ENCODE results near the gene HIPK2.

DNA sequence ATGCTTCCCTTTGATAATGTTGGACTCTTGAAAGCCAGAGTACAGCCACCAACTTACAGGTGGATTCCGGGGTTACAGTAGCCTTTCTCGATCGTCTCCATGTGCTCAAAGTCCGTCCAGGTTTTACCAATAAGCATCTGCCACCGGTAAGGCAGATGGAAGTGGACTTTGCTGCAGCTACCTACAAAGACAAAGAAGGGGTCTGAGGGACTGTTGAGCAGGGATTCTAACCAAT, 33.4 kb downstream of the ZC3HAV1 start:
- PRO-cap = no peak
CAGE:
- cytosol, long polyA minus RNA = no peak
- cytosol, long polyA plus RNA = no peak
- long polyA plus RNA = no peak
- nucleus, long polyA minus RNA = no peak
- nucleus, long polyA plus RNA = no peak

- PRO-cap = no peak
CAGE:
- cytosol, long polyA minus RNA = no peak
- cytosol, long polyA plus RNA = no peak
- long polyA plus RNA = no peak
- nucleus, long polyA minus RNA = no peak
- nucleus, long polyA plus RNA = no peak
These were observed 30.6 kb downstream of the ZC3HAV1 start for GRCh38 chr7:139078678-139079479.

DNA sequence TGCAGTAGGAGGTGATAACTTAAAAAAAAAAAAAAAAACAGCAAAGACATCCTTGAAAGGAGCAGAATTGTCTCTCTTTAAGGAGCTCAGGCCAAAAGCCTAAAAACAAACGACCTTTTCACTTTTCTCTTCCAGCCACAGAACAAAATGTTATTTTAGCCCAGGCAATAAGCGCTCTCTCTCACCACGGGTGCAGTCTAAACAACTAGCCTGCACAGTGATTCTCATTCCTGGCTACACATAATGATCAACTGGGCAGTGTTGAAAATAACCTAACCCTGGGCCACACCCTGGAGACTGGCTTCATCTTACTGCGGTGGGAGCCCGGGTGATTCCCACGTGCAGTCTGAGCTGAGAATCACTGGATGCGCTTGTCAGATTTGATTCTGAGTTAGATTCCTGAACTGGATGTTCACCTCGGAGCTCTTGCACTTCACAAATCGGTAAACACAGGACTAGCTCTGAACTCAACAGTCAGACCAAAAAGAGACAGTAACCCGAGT, 15.0 kb downstream of the ZC3HAV1 start:
- PRO-cap = no peak
CAGE:
- cytosol, long polyA minus RNA = no peak
- cytosol, long polyA plus RNA = no peak
- long polyA plus RNA = no peak
- nucleus, long polyA minus RNA = no peak
- nucleus, long polyA plus RNA = no peak

GRCh38 chr7:139101779-139102592, 7.5 kb downstream of the ZC3HAV1 start:
- PRO-cap = no peak
CAGE:
- cytosol, long polyA minus RNA = no peak
- cytosol, long polyA plus RNA = no peak
- long polyA plus RNA = no peak
- nucleus, long polyA minus RNA = no peak
- nucleus, long polyA plus RNA = no peak

GRCh38 chr7:139131348-139131895, 2.2 kb upstream of the TTC26 start:
- PRO-cap = no peak
CAGE:
- cytosol, long polyA minus RNA = no peak
- cytosol, long polyA plus RNA = no peak
- long polyA plus RNA = no peak
- nucleus, long polyA minus RNA = no peak
- nucleus, long polyA plus RNA = no peak

DNA sequence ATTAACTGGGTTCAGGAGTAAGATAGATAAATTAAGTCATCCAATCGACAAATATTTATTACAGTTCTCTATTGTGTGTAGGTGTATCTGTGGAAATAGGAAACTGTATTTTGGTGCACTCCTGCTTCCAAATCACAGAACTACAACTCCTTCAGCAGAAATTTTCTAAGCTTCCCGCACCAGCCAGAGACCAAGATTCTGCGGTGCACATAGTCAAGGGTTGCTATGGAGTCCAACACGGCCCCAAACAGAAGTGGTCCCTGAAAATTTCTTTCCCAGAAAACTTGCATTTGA, 366 bp upstream of the TTC26 start:
- PRO-cap = no peak
CAGE:
- cytosol, long polyA minus RNA = no peak
- cytosol, long polyA plus RNA = no peak
- long polyA plus RNA = no peak
- nucleus, long polyA minus RNA = no peak
- nucleus, long polyA plus RNA = no peak

- PRO-cap = no peak
CAGE:
- cytosol, long polyA minus RNA = no peak
- cytosol, long polyA plus RNA = no peak
- long polyA plus RNA = no peak
- nucleus, long polyA minus RNA = no peak
- nucleus, long polyA plus RNA = no peak
These were observed 30.2 kb downstream of the UBN2 start for GRCh38 chr7:139261110-139261765.

DNA sequence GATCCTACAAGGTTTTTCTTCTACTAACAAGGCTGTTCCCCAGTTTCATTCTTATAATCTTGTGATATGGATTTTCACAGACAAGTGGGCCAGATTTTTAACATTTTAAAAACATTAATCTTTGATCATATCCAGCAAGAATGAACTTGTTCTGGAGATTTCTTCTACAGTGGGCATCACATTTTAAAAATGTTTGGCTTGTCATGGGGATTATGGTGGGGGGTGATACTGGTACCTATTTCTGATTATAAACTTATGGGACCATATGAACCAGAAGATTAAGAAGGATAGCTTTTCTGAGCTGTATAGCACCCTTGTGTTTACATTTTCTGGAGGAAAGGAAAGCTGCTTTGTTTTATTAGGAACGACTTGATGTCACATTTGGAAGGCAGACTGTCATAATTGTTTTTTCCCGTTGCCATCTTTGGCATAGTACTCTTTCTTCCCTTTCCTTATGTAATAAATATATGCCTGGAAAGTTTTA, 9.9 kb downstream of the LUC7L2 start:
- PRO-cap = no peak
CAGE:
- cytosol, long polyA minus RNA = no peak
- cytosol, long polyA plus RNA = no peak
- long polyA plus RNA = no peak
- nucleus, long polyA minus RNA = no peak
- nucleus, long polyA plus RNA = no peak

DNA sequence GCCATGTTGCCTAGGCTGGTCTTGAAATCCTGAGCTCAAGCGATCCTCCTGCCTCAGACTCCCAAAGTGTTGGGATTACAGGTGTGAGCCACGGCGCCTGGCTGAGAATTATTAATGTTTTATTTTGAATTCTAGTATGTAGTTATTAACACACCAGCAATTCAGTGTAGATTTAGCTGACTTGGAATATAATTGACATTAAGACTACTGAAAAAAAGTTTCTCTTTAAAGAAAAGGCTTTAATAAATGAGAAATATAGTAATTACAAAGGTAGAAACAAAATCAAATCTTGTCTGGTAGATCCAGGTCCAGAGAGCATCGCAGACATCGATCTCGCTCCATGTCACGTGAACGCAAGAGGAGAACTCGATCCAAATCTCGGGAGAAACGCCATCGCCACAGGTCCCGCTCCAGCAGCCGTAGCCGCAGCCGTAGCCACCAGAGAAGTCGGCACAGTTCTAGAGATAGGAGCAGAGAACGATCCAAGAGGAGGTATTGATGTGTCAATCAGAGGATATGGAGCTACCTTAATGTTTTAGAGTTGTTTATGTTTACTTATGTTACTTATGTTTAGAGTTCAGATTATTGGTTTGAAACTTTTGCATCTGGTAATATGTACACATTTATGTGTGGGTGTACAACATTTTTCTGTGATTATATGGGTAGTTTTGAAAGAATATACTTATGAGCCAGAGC, 57.7 kb downstream of the LUC7L2 start:
- PRO-cap = no peak
CAGE:
- cytosol, long polyA minus RNA = no peak
- cytosol, long polyA plus RNA = no peak
- long polyA plus RNA = no peak
- nucleus, long polyA minus RNA = no peak
- nucleus, long polyA plus RNA = no peak

- PRO-cap = no peak
CAGE:
- cytosol, long polyA minus RNA = no peak
- cytosol, long polyA plus RNA = no peak
- long polyA plus RNA = no peak
- nucleus, long polyA minus RNA = no peak
- nucleus, long polyA plus RNA = no peak
These were observed 76.7 kb downstream of the CLEC2L start for GRCh38 chr7:139600058-139600681.

DNA sequence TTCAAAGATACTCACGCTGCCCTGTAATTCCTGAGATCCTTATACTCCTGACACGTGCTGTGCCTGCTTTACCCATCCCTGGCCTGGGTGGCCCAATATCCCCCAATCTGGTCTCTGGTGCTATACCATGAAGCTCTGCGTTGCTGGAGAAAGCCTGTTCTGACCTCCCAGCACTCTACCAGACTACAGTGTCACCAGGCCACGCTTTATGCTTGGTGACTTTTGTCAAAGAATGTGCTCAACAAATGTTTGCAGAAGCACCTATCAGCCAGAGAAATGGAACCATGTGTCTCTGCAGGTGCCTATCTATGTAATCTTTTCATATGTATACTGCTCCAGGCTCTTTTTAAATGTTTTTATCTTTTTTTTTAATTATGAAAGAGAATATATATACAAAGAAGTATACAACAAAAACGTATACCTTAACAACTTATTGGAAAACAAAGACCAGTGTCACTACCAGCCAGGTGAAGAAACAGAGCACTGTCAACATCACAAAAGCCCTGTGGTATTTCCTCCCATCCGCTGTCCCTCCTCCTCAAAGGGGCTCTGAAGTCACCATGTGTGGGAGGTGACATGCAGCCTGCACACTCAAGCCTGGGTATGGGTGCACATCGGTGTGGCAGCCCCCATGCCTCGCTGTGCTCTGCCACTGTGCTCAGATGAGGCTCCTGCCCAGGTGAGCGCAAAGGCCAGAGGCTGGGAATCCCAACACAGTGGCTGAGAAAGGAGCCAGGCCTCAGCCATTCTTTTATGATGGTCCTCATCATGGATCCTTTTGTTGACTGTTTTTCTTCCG, 120.5 kb downstream of the CLEC2L start:
- PRO-cap = no peak
CAGE:
- cytosol, long polyA minus RNA = no peak
- cytosol, long polyA plus RNA = no peak
- long polyA plus RNA = no peak
- nucleus, long polyA minus RNA = no peak
- nucleus, long polyA plus RNA = no peak

DNA sequence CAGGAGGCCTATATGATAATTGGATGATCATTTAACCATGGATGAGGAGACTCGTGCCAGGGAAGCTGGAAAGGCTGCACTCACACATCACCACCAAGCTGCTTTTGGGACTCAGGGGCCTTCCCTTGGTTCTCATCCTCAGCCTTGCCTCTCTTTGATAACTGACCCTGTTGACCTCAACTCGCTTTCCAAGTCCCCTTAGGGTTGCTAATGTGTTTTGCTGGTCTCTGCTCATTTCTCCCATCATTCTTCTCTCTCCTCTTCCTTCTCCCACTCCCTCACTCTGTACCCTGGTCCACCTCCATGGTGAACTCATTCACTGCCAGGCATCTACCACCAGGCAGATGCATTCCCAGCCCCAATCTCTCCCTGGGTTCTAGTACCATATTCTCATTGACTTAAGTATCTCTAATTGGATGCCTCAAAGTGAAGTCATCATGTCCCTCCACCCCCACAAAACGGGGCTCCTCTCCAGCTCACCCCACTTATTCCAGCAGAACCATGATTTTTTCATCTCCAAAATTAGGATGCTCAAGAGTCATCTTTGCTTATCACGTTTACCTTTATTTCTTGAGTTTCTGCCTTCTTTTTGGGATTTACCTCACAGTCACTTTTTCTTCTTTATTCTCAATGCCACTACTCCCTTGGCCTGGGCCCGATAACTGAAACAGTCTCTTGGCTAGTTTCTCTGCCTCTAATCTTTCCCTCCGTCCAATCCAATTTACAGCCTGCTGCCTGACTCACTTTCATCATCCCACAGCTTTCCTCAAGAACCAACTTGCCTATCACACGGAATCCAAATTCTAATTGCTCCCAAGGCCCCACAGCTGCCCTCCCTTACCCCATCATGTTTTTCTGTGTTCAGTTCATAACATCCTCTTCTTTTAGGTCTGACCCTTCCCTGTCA, 121.7 kb downstream of the HIPK2 start:
- PRO-cap = no peak
CAGE:
- cytosol, long polyA minus RNA = no peak
- cytosol, long polyA plus RNA = no peak
- long polyA plus RNA = no peak
- nucleus, long polyA minus RNA = no peak
- nucleus, long polyA plus RNA = no peak

DNA sequence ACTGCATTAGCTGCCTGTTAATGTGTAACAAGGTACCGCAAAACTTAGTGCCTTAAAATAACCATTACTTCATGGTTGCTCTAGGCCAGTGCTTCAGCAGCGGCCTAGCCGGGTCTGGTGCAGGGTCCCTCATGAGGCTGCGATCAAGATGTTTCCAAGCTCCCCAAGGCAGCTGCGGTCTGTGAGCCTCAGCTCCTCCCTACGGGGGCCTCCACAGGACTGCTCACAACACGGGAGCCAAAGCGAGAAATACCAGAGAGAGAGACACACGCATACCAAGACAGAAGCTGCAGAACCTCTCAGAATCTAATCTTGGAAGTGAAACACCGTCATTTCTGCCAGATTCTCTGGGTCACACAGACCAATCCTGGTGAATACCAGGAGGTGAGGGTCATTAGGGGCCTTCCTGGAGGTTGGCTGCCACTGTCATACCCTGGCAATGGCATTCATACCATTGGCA, 94.5 kb downstream of the HIPK2 start:
- PRO-cap = no peak
CAGE:
- cytosol, long polyA minus RNA = no peak
- cytosol, long polyA plus RNA = no peak
- long polyA plus RNA = no peak
- nucleus, long polyA minus RNA = no peak
- nucleus, long polyA plus RNA = no peak

DNA sequence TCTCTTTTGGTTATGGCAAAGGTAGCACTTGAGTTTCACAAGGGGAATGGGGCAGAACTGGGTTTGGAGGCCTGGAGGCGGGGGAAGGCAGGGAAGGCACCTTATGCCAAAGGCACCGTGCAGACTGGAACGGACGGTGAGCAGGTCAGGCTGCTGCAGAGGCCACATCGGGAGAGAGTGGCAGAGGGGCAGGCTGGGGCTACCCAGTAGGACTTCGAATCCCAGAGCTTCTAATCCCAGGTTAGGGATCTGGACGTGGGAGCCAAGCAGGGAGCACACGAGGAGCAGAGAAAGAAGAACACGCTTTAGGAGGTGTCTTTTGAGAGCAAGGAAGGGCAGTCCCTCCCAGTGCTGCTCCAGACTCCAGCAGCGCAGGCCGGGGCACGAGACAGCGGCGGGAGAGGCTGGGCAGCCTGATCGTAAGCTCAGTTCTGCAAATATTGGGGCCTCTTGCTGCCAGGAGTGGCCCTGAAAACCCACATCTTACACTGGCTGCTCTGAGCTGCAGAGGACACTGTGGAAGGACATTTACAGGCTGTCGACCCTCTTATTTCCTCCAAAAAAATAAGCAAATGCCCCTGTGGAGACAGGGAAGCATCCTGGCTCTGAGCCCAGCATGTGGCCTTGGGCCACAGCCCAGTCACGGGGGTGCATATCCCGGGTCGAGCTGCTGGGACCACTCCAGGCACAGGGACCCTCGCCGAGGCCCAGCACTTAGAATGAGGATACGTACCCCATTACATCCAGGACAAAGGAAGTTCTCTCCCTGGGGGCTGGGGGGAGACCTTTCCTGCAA, 75.8 kb downstream of the HIPK2 start:
- PRO-cap = no peak
CAGE:
- cytosol, long polyA minus RNA = no peak
- cytosol, long polyA plus RNA = no peak
- long polyA plus RNA = no peak
- nucleus, long polyA minus RNA = no peak
- nucleus, long polyA plus RNA = no peak

DNA sequence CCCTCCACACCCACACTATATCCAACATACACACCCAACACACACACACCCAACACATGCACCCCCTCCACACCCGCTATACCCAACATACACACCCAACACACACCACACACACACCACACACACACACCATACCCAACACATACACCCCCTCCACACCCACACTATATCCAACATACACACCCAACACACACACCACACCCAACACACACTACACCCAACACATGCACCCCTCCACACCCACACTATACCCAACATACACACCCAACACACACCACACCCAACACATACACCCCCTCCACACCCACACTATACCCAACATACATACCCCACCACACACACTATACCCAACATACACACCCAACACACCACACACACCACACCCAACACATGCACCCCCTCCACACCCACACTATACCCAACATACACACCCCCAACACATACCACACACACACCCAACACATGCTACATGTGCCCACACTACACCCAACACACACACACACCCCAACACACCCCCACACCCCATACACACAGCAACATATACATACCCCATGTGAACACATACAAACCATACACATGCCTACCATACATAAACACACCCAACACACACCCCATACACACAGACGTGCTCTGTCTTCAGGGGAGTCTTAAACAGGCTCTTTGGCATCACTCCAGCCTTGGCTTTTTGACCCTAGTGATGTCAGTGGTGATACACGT, 73.6 kb downstream of the HIPK2 start:
- PRO-cap = no peak
CAGE:
- cytosol, long polyA minus RNA = no peak
- cytosol, long polyA plus RNA = no peak
- long polyA plus RNA = no peak
- nucleus, long polyA minus RNA = no peak
- nucleus, long polyA plus RNA = no peak

GRCh38 chr7:139725828-139727054, 51.6 kb downstream of the HIPK2 start:
- PRO-cap = no peak
CAGE:
- cytosol, long polyA minus RNA = no peak
- cytosol, long polyA plus RNA = no peak
- long polyA plus RNA = no peak
- nucleus, long polyA minus RNA = no peak
- nucleus, long polyA plus RNA = no peak

- PRO-cap = bidirectional peak, plus-strand start at chr7:139732427, minus-strand start at chr7:139732268
CAGE:
- cytosol, long polyA minus RNA = no peak
- cytosol, long polyA plus RNA = no peak
- long polyA plus RNA = no peak
- nucleus, long polyA minus RNA = no peak
- nucleus, long polyA plus RNA = no peak
These were observed 45.6 kb downstream of the HIPK2 start for GRCh38 chr7:139732168-139732641.

GRCh38 chr7:139744618-139745415, 33.0 kb downstream of the HIPK2 start:
- PRO-cap = no peak
CAGE:
- cytosol, long polyA minus RNA = no peak
- cytosol, long polyA plus RNA = no peak
- long polyA plus RNA = no peak
- nucleus, long polyA minus RNA = no peak
- nucleus, long polyA plus RNA = no peak

DNA sequence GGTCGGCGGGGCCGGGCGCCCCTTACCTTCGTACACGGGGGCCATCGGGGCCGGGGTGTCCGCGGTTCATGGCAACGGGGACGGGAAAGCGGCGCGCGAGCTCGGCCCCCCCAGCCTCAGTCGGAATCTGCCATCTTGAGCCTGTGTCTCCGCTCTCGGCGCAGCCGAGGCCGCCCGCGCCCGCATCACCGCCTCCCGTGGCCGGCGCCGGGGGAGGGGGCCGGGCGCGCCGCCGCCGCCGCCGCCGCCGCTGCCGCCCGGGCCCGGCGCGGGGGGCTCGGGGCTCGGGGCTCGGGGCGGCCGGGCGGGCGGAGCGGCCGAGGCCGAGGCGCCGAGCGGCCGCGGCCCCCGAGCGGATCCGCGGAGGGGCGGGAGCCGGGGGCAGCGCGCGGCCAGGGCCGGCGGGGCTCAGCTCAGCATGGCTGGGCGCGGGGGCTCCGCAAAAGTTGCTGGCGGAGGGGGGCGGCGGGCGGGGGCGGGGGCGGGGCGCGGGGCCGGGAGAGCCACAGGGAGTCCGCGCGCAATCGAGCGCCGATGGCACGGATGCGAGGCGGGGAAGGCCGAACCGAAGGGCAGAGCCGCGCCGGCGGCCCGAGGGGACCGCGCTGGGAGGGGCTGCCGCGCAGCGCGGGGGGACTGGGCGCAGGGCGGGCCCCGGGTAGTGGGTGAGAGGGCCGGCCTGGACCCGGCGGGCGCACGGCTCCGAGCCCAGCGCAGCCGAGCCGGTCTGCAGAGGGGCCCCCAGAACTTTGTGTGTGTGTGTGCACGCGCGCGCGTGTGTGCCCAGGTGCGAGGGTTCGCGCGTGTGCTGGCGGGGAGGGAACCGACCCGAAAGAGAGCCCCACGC, at the start of gene HIPK2:
TSS of gene HIPK2 (minus strand) at position 420 of the 847 bp plus-strand sequence.
- PRO-cap = bidirectional peak, plus-strand start at position 113 of the sequence, minus-strand start at position 129 of the sequence; bidirectional peak, plus-strand start at position 544 of the sequence, minus-strand start at position 420 of the sequence
CAGE:
- cytosol, long polyA minus RNA = no peak
- cytosol, long polyA plus RNA = start-site peak on the minus strand centred at position 483 of the sequence, 212 bp wide, 30 and 73 reads in 2 replicates
- long polyA plus RNA = start-site peak on the minus strand centred at position 159 of the sequence, 128 bp wide, 16 and 16 reads in 2 replicates; start-site peak on the minus strand centred at position 447 of the sequence, 198 bp wide, 80 and 67 reads in 2 replicates
- nucleus, long polyA minus RNA = start-site peak on the minus strand centred at position 138 of the sequence, 70 bp wide, 73 reads
- nucleus, long polyA plus RNA = start-site peak on the minus strand centred at position 156 of the sequence, 107 bp wide, 16 and 20 reads in 2 replicates

DNA sequence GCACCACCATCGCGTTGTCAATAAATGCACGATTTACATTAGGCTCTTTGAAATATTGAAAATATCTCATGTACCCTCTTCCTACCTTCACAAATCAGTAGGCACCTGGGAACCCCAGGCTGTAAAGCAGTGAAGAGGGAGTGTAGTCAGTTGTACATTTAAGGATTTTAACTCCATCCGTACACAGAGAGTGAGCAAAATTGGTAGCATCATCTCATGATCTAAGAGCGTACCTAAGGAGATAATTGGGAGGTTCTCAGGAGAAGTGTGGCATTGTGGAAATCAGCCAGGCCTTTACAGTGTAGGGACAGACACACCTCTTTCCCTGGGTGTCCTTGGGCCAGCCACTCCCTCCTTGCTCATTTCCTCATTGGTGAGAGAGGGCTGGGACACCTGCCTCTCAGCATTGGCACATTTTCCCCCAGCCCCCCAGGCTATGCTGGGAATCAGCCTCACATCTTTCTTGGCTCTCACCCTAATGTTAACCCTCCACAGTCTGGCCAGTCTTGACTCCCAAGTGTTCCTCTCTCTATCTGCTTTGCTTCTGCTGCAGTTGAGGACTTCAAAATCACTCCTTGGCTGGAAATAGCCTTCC, 15.6 kb downstream of the TBXAS1 start:
- PRO-cap = no peak
CAGE:
- cytosol, long polyA minus RNA = no peak
- cytosol, long polyA plus RNA = no peak
- long polyA plus RNA = no peak
- nucleus, long polyA minus RNA = no peak
- nucleus, long polyA plus RNA = no peak